Epithelial cell of prostate (primary cell): ENCODE measurements around a stretch of chr5.

DNA sequence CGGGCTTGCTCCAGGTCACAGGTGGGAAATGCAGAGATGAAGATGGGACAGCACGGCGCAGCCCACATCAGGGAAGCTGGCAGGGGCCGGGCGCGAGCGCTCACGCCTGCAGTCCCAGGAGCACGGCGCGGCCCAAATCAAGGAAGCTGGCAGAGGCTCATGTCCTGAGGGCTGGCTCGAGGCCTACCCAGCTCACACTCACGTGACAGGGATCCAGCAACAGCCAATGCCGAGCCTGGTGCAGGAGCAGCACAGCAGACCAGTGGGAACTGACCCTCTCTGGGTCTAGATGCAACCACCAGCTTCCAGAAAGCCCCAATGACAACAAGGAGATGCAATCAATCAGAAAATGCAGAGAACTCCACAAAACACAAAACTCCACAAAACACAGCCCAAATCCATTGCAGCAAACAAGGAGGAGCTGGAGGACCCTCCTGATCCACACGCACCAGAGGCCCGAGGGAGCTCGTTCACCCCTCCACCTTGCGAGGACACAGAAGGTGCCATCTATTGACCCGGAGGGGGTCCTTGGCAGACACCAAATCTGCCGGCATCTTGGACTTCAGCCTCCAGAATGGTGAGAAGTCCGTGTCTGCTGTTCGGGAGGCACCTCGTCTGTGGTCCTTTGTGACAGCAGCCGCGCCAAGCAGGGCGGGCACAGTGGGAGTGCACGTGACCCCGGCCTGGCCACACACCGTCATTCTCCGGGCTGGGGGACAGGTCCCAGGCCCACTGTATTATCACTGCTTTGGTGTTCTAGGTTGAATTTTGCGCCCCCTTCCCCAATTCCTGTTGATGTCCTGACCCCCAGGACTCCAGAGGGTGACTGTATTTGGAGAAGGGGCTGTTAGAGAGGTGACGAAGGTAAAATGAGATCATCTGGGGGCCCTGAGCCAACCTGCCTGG, 16.0 kb downstream of the LPCAT1 start:
- RRBS, result 89% methylated on average over 4 of the region's 32 CpGs

GRCh38 chr5:1594121-1595089, 70.6 kb upstream of the LPCAT1 start:
- RRBS, result 7% methylated on average over 8 of the region's 102 CpGs

GRCh38 chr5:1666982-1668037, 132.3 kb downstream of the MRPL36 start:
- RRBS, result 9% methylated on average over 31 of the region's 102 CpGs

DNA sequence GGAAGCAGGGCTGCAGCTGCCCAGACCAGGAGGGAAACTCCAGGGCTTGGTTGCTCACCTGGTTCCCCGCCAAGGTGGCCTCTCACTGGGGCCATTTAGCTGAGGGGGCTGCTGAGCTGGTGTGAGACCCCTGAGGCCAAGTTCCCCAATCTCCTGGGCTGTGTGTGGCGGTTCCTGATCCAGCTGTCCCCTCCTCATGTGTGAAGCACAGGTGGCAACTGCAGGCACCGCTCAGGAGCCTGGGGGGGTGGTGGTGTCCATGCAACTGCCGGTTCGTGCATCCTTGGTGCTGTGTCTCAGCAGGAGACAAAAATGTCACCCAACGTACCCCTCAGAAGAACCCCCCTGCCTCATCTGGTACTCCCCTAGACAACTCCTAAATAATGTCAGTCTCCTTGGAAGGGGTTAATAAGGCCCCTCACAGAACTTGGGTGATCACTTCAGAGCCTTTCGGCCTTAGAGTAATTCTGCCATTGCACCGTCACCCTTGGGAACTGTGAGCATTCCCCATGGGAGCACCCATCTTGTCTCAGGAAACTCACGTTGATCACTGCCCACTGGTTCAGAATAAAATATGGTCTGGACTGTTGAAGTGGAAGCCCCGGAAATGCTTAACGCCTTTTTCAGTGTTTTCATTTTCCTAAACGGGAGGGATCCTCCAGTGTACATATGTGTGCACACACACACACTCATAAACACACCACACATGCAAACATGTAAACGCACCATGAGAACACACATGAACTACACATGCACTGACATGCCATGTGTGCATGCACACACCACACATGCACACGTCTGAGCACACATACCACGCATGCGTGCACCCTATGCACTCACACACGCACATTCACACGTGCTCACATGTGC, 17.4 kb downstream of the MRPL36 start:
- RRBS, result no CpG with 5 or more reads among the region's 18 CpGs

GRCh38 chr5:1878236-1878655, 4.5 kb downstream of the IRX4 start:
- RRBS, result 90% methylated on average over 16 of the region's 47 CpGs

DNA sequence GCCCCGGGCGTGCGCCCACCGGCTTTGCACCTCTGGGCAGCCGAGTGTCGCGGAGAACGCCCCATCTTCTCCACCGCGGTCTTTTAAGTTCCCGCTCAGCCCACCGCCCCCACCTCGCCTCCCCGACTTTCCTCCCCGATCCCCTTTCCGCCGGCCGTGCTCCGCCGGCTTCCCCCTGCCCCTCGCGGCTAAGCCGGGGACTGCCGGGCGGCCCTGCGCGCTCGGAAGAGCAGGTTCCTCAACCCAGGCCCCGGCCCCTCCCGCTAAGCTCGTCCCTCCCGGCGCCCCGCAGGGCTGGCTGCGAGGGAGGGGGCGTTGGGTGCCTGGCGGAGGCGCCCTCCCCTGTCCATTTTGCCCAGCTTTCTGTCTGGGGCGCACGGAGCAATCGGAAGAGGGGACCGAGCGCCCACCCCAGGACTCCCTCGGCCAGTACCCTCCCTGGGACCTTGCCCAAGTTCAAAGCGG, 925 bp upstream of the IRX4 start:
- RRBS, result 2% methylated on average over 6 of the region's 45 CpGs

GRCh38 chr5:2007766-2008788, 125.4 kb upstream of the IRX4 start:
- RRBS, result 3% methylated on average over 14 of the region's 43 CpGs

DNA sequence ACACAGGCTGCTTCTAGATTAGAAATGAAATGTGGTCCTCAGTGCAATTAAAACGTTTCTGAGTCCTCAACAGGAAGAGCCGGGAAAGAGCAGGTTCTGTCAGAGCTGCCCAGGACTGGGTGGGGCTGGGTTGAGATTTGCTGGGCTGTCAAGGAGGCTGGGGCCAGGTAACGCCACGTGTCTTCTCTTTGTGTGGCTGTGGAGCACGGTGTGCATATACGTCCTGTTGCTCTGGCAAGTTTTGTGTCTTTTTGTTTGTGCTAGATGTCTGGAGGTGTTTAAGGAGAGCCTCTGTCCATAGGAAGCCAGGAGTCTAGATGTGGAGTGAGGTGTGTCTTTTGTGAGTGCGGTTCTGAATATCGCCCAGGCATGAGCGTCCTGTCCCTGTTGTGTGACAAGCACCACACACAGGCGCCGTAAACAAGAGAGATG, 129.1 kb upstream of the IRX4 start:
- RRBS, result no CpG with 5 or more reads among the region's 11 CpGs

DNA sequence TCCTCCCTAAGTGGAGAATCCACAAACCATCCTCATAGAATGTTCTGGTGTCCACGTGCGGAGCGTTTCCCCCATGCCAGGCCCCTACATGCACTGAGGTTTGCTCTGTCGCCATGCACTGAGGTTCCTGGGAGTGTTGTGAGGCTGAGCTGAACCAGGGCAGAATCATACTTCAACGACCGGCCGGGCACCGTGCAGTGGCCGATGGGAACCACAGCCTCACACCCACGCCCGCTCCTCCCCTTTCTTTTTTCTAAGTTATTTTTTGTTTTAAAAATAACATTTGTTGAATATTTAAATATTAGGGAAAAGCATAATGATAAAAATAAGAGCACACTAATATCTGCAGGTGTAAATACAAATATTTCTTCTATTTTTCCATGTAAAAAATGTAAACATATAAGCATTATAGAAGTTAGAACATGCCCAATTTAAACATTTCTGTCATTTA, 260.4 kb upstream of the IRX4 start:
- RRBS, result no CpG with 5 or more reads among the region's 11 CpGs

- RRBS, result no CpG with 5 or more reads among the region's 3 CpGs
Measured at GRCh38 chr5:2266705-2266936, 383.9 kb upstream of the IRX4 start.

- RRBS, result under 1% methylated on average over 21 of the region's 81 CpGs
Measured at GRCh38 chr5:2751137-2751581, 318 bp downstream of the IRX2 start.

DNA sequence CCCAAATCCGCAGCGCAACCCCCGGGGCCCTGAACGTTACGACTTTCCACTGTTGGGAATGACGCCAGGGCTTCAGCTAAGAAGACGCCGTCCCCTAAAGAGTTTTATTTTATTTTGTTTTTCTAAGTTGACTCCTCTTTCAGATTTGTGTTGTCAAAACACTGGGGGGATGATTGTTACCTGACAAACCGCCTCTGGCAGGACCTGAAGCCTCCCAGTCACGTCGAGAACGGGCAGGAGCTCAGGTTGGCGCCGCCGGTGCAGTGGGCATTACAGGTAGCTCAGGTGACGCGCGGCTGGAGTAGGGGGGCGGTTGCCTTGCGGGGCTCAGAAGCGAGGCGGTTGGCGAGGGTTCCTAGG, 982 bp upstream of the IRX2 start:
- RRBS, result 4% methylated on average over 3 of the region's 23 CpGs

DNA sequence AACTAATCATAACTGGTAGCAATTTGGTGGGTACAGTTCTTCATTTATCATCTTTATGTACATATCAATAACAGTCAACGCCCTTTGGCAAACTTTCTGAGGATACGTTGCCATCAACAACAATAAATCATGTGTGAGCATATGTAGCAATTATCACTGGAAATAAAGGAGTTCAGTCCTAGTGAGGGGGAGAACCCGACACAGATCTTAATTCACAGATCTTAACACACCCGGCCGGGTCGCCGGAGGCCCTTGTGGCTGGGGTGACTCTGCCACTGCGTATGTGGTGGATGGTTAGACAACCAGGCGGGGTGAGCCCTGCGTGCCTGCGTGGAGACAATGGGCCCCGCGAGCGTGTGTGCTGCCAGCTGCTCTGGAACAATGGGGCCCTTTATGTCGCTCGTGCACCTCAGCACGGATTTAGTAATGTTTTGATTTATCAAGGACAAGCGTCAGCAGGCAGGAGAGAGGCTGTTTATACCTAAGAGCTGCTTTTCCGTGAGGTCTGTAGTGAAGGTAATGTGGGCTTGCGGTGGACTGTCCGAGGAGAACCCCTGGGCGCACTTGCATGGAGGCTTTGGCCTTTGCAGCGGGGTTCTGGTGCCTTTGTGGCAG, 284.7 kb upstream of the IRX1 start:
- RRBS, result no CpG with 5 or more reads among the region's 23 CpGs

GRCh38 chr5:4901183-4901482, 239.0 kb upstream of the ADAMTS16 start:
- RRBS, result no CpG with 5 or more reads among the region's 6 CpGs

GRCh38 chr5:5145942-5146402, 5.8 kb downstream of the ADAMTS16 start:
- RRBS, result no CpG with 5 or more reads among the region's 13 CpGs

- RRBS, result no CpG with 5 or more reads among the region's 14 CpGs
Measured at GRCh38 chr5:5420988-5421578, 1.4 kb upstream of the ICE1 start.

- RRBS, result no CpG with 5 or more reads among the region's 1 CpG
Measured at GRCh38 chr5:6634932-6635407, 1.7 kb downstream of the SRD5A1 start.

DNA sequence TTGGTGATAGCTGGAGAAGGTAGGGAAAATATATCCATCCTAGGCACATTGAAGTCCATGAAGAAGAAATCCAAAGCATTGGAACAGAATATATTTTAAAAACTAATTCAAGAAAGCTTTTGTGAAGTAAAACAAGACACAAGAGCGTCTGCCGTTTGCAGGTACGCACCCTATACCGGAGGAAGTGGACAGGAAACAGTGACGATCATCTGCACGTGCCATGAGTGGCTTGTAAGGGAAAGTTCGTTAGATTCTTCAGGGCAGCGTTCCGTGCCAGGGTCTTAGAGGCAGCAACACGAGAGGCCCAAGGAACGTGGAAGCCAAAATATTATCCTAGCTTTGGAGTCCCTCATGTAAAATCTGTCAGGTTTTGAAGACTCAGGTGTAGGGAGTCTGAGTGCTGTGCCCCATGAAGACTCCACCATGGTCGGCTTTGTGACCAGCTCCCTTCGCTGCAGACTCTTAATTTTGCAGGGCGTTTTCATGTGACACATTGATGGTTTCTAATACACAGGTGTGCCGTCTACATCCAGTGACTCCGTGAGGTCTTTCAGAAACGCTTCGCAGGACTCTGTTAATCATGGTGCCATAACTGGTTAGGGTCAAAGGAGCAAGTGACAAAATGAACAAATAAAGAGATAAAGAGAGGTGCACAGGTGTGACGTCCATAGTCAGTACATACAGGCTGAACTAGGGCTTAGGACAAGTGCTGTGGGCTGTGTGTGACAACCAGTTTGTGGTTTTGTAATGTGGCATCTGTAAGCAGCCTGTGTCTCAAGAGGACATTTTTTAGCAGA, 26.4 kb downstream of the SRD5A1 start:
- RRBS, result no CpG with 5 or more reads among the region's 19 CpGs

DNA sequence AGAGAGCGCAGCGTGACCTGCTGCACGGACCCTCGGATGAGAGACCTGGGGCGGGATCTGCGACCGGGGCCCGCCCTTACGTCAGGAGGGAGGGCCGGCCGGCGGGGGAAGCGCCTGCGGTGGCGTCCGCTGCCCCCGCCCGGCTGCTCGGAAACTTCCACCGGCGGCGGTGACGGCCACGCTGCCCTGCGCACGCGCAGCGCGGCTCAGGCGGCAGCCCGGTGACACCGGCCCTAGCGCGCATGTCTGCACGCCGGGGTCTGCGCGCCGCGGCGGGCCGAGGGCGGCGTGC, 455 bp upstream of the TENT4A start:
- RRBS, result under 1% methylated on average over 29 of the region's 44 CpGs

- RRBS, result no CpG with 5 or more reads among the region's 12 CpGs
Measured at GRCh38 chr5:6721233-6722188, 8.3 kb downstream of the TENT4A start.